Occipital lobe (tissue), 2 donors: ENCODE results near the genes P2RX1 and SPNS2.

- RAMPAGE, long total RNA = no peak
These were observed at the start of gene P2RX1 for GRCh38 chr17:3916281-3916966. P2RX1 (minus strand) TSS chr17:3916465.

- RAMPAGE, long total RNA = no peak
These were observed 19.1 kb downstream of the ATP2A3 start for GRCh38 chr17:3944937-3945717.

DNA sequence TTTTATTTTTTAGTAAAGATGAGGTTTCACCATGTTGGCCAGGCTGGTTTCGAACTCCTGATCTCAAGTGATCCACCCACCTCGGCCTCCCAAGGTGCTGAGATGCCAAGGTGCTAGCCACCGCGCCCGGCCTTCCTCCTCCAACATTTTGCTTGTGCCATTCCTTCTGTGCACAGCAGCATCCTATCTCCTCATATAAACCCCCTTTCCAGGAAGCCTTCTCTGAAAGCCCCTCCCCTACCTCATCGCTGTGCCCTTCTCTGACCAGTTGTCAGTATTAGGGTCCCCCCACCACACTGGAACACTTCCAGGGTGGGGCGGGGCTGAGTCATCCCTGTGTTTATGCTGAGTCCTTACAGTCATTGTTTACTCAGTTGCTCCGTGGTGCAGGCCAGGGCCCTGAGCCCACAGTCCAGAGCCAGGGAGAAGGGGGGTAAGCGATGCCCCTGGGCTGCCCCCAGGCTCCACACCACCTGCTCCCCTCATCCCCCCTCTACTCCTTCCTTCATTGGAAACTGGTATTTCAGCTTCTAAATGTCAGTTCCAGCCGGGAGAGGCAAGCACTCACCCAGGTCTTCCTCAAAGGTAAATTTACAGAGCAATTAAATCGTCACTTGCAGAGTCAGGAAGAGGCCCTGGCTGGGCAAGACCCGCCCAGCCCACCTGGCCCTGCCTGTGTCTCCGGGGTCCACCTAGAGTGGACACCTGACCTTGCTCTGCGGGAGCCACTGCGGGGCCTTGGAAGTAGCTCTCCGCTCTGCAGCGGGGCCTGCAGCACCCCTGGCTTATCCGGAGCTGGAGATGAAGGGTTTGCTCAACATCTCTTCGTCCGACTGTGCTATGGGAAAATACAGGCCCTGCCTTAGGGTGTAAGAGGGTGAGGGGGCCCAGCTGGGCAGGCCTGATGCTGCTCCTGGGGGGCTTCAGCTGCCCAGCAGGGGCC, 4.9 kb downstream of the ATP2A3 start:
- RAMPAGE, long total RNA = no peak

- RAMPAGE, long total RNA = no peak
These were observed 40.3 kb upstream of the ATP2A3 start for GRCh38 chr17:4004156-4005332.

- RAMPAGE, long total RNA = no peak
These were observed 42.3 kb upstream of the ATP2A3 start for GRCh38 chr17:4006397-4007141.

GRCh38 chr17:4019491-4020091, 55.4 kb upstream of the ATP2A3 start:
- RAMPAGE, long total RNA = no peak

DNA sequence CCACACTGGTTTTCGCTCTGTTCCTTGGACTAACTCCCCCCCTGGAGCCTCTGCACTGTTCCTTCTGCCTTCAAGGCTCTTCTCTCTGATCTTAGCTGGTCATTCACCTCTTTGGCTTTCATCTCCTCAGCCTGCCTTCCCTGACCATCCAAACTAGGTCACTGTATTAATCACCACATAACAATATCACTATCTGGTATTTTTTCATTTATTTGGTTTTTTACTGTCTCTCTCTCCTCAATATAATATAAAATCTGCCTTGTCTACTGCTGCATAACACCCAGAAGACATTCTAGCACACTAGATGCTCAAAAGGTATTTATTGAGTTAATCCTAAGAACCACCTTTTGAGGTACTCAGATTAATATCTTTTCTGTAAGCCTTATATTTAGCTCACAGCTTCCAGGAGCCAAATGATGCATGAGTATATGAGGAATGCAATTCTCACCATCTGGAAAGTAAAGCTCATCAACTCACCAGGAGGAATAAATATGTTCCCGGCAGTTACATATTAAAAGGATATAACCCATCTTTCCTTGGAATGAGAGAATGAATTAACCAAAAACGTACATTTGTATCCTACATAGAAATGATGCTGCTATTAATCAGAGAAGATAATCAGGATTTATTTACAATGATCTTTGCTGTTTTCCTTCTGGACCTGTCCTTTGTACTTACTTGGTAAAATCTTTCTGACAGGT, 80.6 kb downstream of the ZZEF1 start:
- RAMPAGE, long total RNA = no peak

GRCh38 chr17:4374819-4375548, 8.5 kb upstream of the UBE2G1 start:
- RAMPAGE, long total RNA = no peak

- RAMPAGE, long total RNA = no peak
These were observed 9.1 kb upstream of the UBE2G1 start for GRCh38 chr17:4375549-4375948.

DNA sequence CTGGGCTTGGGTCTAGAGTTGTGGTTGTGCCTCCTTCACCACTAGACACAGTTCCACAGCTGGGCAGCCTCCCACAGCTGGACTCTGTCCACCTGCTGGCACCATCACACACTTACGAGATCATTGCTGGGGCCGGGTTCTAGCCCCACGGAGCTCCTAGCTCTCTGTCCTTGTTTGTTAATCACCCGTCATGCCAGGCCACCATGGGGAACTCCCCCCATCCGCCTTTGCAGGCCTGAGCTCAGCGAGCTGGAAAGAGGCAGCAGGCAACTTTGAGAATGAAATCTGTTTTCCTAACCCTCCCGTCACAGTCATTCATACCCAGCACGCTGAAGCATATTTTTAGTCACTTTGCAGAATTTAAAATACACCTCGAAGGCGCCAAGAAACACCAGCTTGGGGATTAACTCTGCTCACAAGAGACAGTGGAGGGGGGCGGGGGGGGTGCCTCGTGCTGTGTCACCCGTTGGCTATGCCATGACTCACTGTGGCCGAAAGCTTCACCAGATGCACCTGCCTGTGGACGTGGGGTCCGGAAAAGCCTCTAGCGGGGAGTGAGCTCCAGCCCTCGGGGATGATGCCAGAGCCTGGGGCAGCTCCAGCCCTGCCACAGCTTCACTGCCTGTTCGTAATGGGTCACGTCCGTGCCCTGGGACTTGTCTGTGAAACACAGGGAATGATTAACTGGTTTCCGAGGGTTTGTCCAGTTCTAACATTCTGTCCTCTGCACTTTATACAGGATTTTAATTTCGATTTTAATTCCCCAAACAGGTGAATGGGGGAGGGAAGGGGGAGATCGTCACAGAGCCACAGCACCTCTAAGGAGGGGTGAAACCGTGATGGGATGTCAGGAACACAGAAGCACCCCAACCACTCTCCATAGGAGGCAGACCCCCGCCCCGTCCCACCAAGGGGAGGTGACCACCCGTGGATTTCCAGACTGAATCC, 1.4 kb upstream of the SPNS2 start:
- RAMPAGE, long total RNA = no peak

DNA sequence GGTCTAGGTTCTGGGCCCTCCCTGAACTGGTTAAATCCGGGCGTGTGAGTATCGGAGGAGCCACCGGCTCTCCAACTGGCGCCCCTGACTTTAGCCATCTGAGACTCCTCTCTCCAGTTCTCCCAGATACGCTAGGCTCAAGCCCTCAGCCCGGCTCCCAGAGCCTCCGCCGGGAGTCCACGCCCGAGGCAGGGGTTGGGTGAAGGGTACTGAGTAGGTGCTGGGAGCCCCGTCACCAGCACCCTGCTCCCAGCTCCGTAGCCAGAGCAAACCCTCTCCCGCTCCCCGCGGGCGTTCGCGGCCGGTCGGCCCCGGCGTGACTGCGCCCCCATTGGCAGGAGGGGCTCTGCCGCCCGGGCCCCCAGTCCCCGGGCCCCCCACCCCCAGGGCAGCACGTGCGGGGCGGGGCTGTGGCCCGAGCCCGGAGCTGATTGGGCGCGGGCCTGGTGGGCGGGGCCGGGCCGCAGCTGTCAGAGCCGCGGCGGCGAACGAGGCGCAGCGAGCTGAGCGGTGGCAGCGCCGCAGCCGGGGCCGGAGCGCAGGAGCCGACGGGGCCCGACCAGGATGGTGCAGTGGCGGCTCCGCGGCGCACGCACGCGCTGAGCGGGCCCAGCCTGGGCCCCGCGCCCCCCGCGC, at the start of gene SPNS2:
SPNS2 (plus strand) TSS at position 496 of the 636 bp plus-strand sequence.
- RAMPAGE, long total RNA = no peak

- RAMPAGE, long total RNA = no peak
These were observed 14.1 kb downstream of the SPNS2 start for GRCh38 chr17:4512711-4513251.

GRCh38 chr17:4544596-4545906, 10.1 kb downstream of the MYBBP1A start:
- RAMPAGE, long total RNA = no peak

GRCh38 chr17:4573724-4574286, 10.5 kb upstream of the SMTNL2 start:
- RAMPAGE, long total RNA = no peak

- RAMPAGE, long total RNA = no peak
These were observed 30.3 kb upstream of the ALOX15 start for GRCh38 chr17:4671773-4672126.

DNA sequence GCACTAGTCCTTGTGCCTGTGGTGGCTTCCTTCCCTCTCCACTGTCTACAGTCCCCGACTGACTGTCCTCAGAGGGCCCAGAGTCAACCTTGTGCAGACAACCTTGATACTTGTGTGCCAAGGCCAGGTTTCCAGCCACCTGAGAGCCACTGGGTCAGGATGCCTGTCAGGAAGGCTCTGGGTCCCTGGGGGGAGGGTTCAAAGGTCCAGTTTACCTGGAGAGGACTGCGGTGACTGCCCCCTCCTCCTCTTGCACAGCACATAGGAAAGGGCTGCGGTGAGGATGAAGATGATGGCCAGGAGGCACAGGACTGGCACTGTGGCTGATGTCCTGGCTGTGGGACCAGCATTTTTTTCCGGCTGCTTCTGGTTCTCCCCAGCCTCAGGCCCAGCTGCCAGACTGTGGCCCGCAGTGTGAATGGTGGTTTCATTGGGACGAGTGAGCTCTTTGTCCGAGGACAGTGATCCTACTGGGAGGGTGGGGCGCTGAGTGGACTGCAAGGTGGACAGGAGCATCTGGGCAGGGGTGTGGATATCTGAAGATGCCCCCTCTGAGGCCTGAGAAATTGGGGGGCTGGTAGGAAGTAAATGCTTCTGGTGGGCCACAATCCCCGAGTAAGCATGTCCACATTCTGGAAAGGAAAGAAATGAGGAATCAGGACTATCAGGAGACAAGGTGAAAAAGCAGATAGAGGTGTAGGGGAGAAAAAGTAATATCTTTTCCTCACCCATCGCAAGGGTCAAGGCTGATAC, 3.8 kb downstream of the MED11 start:
- RAMPAGE, long total RNA = no peak

DNA sequence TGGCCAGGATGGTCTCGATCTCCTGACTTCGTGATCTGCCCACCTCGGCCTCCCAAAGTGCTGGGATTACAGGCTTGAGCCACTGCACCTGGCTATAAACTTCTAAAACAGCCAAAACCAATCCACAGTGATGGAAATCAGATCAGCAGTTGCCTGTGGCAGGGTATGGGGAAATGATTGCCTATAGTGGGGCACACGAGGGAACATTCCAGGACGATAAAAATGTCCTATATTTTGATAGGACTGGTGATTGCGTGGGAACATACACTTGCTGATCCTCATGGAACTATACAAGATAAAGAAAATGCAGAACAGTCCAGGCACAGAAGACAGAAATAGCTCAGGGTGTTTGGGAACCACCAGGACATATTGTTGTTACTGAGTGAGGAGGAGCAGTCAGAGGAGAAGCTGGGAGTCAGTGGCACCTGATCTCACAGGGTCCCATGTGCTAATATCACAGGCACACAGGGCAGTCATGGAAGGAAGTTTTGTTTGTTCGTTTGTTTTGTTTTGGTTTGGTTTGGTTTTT, 5.6 kb downstream of the PLD2 start:
- RAMPAGE, long total RNA = no peak

GRCh38 chr17:4834713-4835321, 1.7 kb downstream of the MINK1 start:
- RAMPAGE, long total RNA = no peak

DNA sequence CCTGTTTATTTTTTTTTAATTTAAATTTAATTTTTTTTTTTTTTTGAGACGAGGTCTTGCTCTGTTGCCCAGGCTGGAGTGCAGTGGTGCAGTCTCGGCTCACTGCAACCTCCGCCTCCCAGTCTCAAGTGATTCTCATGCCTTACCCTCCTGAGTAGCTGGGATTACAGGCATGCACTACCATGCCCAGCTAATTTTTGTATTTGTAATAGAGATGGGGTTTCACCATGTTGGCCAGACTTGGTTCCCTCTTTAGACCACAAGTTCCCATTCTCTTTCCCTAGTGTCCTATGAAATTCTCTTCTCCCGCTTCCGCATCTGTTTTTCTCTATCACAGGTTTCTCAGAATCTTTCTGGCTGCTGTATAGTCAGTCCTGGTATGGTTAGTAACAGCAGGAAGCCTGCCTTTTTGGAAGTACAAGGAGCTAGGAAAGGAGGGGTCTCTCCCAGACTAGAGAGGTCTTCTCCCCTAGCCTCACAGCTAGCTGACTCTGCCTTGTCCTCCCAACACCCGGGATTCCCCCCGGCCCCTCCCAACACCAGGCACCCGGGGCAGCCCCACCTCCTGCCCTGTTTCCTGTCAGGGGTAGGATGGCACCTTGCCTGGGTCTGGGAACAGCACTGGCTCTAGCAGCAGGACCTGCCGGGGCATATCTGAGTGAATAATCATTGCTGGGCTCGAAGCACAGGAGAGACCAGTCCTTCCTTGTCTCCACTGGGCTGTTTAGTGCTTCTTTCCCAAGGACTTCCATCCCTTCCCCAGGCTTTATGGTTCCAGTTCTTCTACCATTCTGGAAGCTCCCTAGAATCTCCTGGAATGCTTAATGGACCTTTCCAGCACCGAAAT, 25.5 kb downstream of the MINK1 start:
- RAMPAGE, long total RNA = no peak

- RAMPAGE, long total RNA = no peak
These were observed 554 bp downstream of the SLC25A11 start for GRCh38 chr17:4939217-4939766.